Cardiac septum (tissue), 1 donor: ENCODE measurements around a stretch of chr17.

GRCh38 chr17:76779997-76780443, 42.1 kb downstream of the MFSD11 start:
- PRO-cap, result no peak

DNA sequence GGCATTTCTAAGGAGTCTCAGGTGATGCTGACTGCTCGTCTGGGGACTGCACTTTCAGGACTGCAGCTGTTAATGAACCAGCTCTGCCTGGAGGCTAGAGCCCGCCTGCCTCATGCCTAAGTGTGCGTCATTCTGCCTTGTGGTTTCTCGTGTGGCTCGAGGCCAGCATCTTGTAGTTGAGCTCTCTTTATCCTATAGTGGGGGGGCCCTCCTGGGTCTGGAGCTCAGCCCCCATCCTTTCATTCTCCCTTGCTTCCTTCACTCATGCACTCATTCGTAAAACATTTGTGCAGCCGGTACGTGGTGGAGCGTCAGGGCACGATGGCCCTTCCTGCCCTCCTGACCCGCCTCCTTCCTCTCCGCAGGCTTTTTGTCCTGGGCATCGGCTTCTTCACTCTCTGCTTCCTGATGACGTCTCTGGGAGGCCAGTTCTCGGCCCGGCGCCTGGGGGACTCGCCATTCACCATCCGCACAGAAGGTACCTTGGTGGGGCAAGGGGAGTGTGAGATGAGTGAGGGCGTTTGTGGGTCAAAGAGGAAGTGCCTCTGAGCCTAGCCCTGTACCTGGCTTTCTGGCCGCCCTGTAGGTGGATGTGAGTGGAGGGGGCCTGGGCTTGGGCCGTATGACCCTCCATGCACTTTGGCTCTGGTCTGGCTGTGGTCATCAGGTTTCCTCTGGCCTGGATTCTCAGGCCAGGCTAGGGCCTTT, 4.4 kb downstream of the MGAT5B start:
- PRO-cap, result no peak

- PRO-cap, result no peak
Measured at GRCh38 chr17:77070247-77070687, 70.5 kb upstream of the SEC14L1 start.

- PRO-cap, result bidirectional peak, plus-strand start at chr17:77130094, minus-strand start at chr17:77129981
Measured at GRCh38 chr17:77129601-77130526, 10.9 kb upstream of the SEC14L1 start.

DNA sequence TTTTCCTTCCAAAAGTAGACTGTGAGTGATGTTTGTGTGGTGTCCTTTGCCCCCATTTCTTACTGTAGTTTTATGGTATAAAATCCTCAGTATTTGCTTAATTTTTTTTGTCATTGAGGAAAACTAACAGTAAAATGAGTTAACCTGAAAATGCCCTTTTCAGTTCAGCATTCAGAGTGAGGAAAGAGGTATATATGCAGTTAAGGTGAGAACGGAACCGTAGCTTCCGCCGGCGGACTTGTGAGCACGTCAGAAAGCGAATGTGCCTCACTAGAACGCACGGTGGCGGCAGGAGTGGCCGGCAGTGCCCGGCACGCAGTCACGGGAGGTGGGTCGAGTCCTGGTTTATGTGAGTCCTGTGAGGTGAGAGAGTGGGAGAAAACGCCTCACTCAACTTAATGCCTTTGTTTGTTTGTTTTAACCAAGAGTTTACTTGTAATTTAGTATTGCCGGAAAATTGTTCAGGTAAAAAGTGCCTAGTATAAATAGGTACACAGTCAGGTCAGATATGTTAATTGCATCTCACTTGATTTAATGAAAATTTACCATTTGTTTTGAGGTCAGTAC, 6.1 kb downstream of the SEC14L1 start:
- PRO-cap, result bidirectional peak, plus-strand start at position 273 of the sequence, minus-strand start at position 262 of the sequence

DNA sequence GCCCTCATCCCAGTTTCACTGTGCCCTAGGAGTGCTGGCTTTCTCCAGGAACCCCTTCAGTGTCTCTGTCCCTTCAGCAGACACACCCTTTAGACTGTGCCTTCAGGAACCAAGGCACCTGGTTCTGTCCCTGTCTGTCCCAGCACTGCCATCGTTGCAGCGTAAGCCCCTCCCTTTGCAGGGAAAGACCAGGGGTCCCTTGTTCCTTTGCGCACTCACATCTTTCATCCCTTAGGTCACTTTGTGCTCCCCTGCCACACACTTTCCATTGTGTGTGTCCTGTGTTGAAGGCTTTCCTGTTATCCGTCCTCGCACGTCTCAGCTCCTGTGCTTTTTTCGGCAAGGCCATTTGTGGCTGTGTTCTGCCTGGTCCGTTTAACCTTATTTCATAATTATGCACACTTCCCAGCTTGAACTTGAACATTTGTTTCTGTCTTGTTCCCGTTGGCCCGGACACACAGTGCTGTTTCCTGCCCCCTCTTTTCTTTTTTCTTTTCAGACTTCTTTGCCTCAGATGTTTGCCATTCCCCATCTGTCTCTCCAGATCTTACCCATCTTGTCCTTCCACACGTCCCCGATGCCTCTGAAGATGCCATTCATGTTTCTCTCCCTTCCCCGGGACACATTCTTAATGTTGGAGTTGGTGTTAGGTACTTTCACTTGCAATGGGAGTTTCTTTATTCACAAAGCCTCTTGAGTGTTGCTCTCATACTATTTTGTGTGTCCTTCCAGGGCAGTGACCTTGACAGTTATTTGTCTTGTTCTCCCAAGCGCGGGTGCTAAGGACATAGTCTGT, 8.0 kb downstream of the SEC14L1 start:
- PRO-cap, result unidirectional peak, minus-strand start at position 270 of the sequence

DNA sequence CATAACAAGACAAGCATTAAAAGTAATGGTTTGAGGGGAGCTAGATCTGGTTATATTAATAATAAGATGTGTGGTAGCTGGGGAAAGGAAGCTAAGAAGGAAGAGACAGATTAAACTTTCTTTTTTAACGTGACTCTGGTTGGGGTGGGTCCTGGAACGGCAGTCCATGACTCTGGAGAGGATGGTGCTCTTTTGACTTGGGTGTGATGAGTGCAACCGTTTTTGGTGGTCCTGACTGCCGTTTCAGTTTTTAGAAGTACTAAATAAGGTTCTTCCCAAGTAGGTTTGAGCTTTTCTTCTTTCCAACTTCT, 29.3 kb downstream of the SEC14L1 start:
- PRO-cap, result no peak

DNA sequence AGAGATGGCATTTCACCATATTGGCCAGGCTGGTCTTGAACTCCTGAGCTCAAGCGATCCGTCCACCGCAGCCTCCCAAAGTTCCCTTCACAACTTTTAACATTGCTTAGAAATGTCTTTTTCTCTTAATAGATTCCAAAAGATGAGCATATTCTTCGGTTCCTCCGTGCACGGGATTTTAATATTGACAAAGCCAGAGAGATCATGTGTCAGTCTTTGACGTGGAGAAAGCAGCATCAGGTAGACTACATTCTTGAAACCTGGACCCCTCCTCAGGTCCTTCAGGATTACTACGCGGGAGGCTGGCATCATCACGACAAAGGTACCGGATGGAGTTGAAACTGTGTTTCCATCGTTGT, 59.6 kb downstream of the SEC14L1 start:
- PRO-cap, result no peak

GRCh38 chr17:77282430-77283087, 1.3 kb downstream of the SEPTIN9 start:
- PRO-cap, result no peak

- PRO-cap, result no peak
Measured at GRCh38 chr17:77283115-77283632, 1.9 kb downstream of the SEPTIN9 start.

GRCh38 chr17:77286568-77287537, 5.6 kb downstream of the SEPTIN9 start:
- PRO-cap, result no peak

- PRO-cap, result no peak
Measured at GRCh38 chr17:77316127-77316885, 35.0 kb downstream of the SEPTIN9 start.

DNA sequence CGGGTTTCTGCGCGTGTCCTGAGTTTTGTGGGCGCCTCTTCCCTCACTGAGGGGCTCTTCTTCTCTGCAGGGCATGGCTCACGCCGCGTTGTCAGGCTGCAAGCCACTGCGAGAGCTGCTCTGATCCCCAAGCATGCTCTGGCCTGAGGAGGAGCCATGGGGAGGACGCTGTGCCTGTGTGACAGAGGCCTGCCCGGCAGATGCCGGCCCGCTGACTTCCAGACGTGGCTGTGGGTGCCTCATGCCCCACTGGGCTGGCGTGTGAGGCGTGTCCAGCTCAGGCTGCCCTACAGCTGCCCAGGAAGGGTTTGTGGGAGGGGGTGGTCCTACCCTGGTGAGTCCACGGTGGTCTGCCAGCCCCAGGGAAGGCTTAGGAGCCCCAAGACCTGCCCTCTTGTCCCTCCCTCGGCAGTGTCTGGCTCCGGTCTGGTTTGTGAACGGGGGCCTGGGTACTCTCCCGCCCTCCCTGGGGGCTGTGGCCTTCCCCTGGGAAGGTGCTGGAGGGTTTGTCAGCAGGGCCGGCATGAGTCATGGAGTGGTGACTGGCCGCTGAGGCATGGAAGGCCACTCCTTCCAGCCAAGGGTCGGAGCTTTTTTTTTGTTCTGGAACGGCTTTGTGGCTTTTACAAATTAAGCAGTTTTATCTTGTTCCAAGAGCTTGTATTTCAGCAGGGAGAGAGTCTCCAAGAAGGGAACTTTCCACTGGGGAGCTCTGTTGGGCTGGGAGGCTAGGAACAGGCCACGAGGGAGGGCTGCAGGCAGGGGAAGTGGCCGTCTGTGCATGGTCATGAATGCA, 41.6 kb downstream of the SEPTIN9 start:
- PRO-cap, result bidirectional peak, plus-strand start at position 661 of the sequence, minus-strand start at position 428 of the sequence

GRCh38 chr17:77324140-77324263, 42.7 kb downstream of the SEPTIN9 start:
- PRO-cap, result no peak

GRCh38 chr17:77372731-77373718, 91.7 kb downstream of the SEPTIN9 start:
- PRO-cap, result bidirectional peak, plus-strand start at chr17:77373119, minus-strand start at chr17:77372932; bidirectional peak, plus-strand start at chr17:77373341, minus-strand start at chr17:77373199

- PRO-cap, result bidirectional peak, plus-strand start at chr17:77373861, minus-strand start at chr17:77373806; bidirectional peak, plus-strand start at chr17:77374430, minus-strand start at chr17:77374385
Measured at GRCh38 chr17:77373719-77374817, 92.8 kb downstream of the SEPTIN9 start.

GRCh38 chr17:77398844-77399066, 117.5 kb downstream of the SEPTIN9 start:
- PRO-cap, result no peak

- PRO-cap, result no peak
Measured at GRCh38 chr17:77400137-77400847, 119.0 kb downstream of the SEPTIN9 start.

DNA sequence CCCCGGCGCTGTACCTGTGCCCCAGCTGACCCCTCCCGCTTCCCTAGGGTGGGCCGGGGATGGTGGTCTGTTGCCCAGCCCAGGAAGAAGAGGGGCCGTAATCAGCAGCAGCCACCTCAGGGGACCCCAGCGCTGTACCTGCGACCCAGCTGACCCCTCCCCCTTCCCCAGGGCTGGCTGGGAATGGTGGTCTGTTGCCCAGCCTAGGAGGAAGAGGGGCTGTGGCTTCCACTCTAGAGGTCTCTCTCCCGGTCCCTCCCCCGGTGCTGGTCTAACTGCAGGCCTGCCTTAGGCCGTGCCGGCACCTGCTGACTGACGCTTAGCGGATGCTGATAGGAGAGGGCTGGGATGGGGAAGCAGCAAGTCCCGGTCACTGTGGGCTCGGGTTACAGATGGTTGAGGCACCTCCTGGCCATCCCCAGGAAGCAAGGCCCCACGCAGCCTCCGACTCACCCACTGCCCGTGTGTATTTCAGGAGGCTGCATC, 138.1 kb downstream of the SEPTIN9 start:
- PRO-cap, result no peak

DNA sequence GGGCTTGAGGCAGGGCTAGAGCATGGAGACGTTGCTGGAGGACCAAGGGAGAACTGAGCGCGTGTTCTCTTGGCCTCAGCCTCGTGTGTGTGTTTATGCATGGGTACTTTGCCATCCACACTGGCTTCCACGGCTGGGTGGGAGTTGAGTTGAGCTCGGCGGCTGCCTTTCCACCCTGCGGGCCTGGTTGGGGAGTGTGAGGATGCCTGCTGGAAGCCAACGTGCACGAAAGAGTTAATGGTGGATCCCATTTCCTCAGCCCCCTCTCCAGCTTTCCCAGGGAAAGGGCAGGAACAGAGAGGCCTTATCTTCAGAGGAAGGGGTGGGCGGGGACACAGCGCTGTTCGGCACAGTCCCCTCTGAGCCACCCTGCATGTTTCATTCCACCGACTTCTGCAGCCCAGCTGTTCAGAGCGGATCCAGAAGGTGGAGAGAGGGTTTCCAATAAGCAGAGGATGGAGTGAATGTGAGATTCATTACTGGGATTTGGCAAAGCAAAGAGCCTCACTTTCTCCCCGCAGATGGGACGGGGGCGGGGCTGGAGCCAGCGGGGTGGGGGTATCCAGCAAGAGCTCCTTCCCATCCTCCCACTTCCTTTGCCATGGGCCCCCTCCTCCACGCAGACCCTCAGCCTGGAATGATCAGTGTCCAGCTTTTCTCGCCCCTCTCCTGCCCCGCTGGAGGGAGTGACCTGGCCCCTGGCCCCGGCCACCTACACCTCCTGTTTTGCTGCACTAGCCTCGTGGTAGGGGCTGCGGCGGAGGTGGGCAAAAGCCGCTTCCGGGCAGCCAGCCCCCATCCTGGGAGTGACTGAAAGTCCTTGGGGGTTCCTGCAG, 154.9 kb downstream of the SEPTIN9 start:
- PRO-cap, result unidirectional peak, plus-strand start at position 381 of the sequence